Adrenal gland (tissue), 7 donors: ENCODE data around the genes VSTM1, LILRB3, LAIR2 and FCAR.

- PRO-cap, 3 experiments = no peak in any of the 3 experiments
- RAMPAGE, long total RNA, 4 experiments = no peak in any of the 4 experiments
- RRBS = no CpG with 5 or more reads among the region's 28 CpGs
These were observed 592 bp upstream of the ZNF813 start for GRCh38 chr19:53466812-53467469.

GRCh38 chr19:53479091-53479757 lies 11.7 kb downstream of the ZNF813 start:
- PRO-cap, 3 experiments = no peak in any of the 3 experiments
- RAMPAGE, long total RNA, 4 experiments = no peak in any of the 4 experiments
- RRBS = no CpG with 5 or more reads among the region's 12 CpGs

- PRO-cap, 3 experiments = peak in 3 of 3 experiments; most common plus-strand start chr19:53520949 (in 1); most common minus-strand start chr19:53520668 (in 3)
- RAMPAGE, long total RNA, 4 experiments = start-site peak on the plus strand in 2 of 4 experiments, at chr19:53520934-53521212 at its widest, 16 to 18 reads per replicate
- RRBS = 3% methylated on average over 7 of the region's 74 CpGs
These were observed 17.2 kb upstream of the ZNF331 start for GRCh38 chr19:53520296-53521667.

- PRO-cap, 3 experiments = no peak in any of the 3 experiments
- RAMPAGE, long total RNA, 4 experiments = no peak in any of the 4 experiments
- RRBS = 33% methylated on average over 2 of the region's 10 CpGs
These were observed 860 bp upstream of the ZNF331 start for GRCh38 chr19:53537079-53537491.

DNA sequence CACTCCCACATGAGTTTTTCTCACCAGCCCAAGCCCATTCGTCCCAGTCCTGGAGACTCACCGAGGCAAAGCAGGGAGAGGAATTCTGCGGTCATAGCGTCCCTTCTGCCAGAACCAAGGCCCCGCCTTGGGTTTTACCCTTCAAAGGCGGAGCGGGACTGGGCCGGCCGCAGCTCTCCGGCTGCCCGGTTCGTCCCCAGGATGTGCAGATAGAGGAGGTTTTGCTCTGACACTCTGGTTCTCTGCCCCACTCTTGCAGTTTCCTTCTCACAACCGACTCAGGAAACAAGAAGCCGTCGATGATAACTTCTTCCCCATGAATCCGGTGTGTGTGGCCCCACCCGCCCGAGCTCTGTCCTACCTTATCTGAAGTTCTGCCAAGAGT lies at the start of gene VSTM1:
TSS of gene VSTM1 (minus strand) at position 215 of the 385 bp plus-strand sequence.
- PRO-cap, 3 experiments = no peak in any of the 3 experiments
- RAMPAGE, long total RNA, 4 experiments = no peak in any of the 4 experiments
- RRBS = 78% methylated on average over 3 of the region's 18 CpGs

- PRO-cap, 3 experiments = no peak in any of the 3 experiments
- RAMPAGE, long total RNA, 4 experiments = no peak in any of the 4 experiments
- RRBS = 68% methylated on average over 10 of the region's 21 CpGs
These were observed 1.0 kb upstream of the TMC4 start for GRCh38 chr19:54173930-54174436.

DNA sequence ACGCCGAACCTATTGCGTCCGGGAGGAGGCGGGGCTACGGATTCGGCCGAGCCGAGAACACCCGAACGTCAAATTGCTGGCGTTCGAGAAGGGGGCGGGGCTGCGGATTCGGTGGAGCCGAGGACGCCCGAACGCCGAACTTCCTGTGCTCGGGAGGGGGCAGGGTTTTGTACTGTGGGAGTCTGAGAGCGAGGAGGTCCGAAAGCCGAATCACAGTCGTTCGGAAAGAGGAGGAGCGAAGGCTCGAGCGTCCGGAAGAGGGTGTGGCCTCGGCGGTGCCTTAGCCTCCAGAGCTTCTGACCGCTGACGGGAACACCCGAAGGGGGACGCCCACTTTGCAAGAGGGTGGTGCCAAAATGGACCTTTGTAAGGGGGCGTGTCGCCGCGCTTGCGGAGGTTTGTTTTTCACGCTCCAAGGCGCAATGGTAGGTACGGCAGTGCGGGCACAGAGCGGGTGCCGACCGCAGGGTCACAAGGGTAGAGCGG lies 452 bp upstream of the TSEN34 start:
- PRO-cap, 3 experiments = peak in 3 of 3 experiments; most common plus-strand start position 86 of the sequence (in 1); most common minus-strand start position 212 of the sequence (in 1)
- RAMPAGE, long total RNA, 4 experiments = no peak in any of the 4 experiments
- RRBS = 8% methylated on average over 4 of the region's 50 CpGs

- PRO-cap, 3 experiments = no peak in any of the 3 experiments
- RAMPAGE, long total RNA, 4 experiments = no peak in any of the 4 experiments
- RRBS = no CpG with 5 or more reads among the region's 39 CpGs
These were observed 6.5 kb downstream of the RPS9 start for GRCh38 chr19:54206887-54207914.

DNA sequence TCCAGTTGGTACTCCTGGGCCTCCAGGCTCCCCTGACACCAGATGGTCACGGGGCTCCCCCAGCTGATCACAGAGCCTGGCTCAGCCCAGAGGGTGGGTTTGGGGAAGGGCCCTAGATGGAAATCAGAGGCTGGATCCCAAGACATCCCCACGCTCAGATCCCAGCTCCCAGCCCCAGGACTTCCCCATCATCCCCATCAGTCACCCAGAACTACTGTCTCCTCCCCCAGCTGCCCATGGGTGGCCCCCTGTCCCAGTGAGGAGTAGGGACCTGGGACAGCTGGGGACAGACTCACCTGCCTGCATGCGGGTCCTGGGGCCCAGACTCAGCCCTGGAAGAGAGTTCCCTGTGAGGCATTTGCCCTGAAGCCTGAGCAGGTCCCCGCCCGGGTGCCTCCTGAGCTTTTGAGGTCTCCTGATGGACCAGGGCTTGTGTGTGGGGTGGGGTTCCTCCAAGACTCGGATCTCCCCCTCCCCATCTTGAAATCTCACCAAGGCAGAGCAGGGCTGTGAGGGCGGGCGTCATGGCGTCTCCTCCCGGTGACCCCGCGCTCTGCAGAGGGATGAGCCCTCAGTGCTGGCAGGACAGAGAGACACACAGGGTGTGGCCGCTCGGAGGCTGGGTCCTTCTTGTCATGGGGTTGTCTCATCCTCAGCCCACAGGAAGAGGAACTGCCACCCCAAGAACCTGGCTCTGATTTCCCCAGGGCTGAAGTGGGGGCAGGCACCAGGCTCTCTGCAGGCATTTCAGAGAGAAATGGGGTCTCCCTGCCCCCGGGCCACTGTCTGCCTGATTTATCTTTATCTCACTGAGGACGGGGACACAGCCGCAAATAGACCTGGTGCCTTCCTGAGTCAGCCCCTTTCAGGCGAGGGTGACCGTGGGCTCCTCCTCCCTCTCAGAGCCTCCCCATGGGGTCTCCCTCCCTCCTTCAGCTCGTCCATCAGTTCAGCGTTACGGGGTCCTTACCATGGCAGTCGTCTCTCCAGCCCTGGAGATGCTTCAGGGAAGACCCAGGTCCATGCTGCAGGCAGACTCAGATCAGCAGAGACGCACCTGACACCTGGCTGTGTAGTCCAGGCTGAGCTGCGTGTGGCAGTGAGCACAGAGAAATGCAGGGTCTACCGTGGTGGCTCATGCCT lies at the start of gene LILRB3:
TSS of gene LILRB3 (minus strand) at position 557 of the 1,143 bp plus-strand sequence.
- PRO-cap, 3 experiments = peak in 3 of 3 experiments; most common plus-strand start position 801 of the sequence (in 1); most common minus-strand start position 555 of the sequence (in 1)
- RAMPAGE, long total RNA, 4 experiments = start-site peak on the minus strand in 4 of 4 experiments, centred at positions 573 to 597 of the sequence, 32 to 441 reads per replicate
- RRBS = no CpG with 5 or more reads among the region's 26 CpGs

GRCh38 chr19:54285243-54286043 lies 4.5 kb upstream of the LILRB2 start:
- PRO-cap, 3 experiments = no peak in any of the 3 experiments
- RAMPAGE, long total RNA, 4 experiments = no peak in any of the 4 experiments
- RRBS = no CpG with 5 or more reads among the region's 13 CpGs

DNA sequence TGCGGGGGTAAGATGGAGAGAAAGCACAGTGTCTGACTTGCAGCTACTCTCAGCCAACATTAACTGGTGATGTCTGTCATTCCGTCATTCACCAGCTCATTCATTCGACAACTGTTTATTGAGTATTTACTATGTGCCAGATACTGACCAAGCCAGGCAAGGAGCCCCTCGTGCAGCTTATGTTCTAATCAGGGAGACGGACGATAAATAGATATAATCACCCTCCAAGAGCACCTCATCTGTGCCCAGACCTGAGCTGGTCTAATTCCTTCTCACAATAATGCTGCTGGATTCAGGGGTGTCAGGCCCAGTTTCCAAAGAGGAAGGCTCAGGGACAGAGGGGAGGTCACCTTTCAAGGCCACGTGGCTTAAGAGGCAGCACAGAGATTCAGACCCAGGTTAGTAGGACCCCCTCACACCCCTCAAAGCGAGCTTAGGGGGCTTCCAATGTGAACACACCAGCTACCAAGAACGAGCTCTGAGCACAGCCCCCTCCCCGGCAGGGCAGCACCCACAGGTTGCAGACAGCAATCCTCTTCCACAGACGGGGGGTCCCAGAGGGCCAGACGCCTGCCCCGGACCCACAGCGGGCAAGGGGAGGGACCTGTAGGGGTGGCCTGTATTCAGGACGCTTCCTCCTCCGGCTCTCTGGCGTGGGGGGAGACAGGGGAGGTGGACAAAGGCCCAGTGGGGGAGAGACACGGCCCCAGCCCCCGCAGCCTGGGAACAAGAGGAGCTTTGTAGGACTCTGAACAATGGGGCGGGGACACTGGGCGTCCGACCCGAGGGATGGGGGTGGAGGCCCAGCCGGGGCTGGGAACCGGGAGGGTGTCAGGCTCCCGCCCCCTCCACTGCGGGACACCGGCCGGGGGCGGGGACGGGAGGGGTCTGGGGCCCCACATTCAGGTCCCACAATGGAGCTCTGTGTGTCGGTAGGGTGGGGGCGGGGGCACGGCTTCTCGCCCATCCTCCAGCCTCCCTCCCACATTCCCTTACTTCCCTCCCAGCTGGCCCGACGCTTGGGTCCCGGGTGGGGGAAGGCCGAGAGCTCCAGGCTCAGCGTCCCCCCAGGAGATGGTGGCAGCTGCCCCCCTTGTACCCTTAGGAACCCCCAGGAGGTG lies 4.8 kb downstream of the TTYH1 start:
- PRO-cap, 3 experiments = peak in 1 of 3 experiments; most common minus-strand start position 650 of the sequence (in 1)
- RAMPAGE, long total RNA, 4 experiments = no peak in any of the 4 experiments
- RRBS = 19% methylated on average over 11 of the region's 40 CpGs

DNA sequence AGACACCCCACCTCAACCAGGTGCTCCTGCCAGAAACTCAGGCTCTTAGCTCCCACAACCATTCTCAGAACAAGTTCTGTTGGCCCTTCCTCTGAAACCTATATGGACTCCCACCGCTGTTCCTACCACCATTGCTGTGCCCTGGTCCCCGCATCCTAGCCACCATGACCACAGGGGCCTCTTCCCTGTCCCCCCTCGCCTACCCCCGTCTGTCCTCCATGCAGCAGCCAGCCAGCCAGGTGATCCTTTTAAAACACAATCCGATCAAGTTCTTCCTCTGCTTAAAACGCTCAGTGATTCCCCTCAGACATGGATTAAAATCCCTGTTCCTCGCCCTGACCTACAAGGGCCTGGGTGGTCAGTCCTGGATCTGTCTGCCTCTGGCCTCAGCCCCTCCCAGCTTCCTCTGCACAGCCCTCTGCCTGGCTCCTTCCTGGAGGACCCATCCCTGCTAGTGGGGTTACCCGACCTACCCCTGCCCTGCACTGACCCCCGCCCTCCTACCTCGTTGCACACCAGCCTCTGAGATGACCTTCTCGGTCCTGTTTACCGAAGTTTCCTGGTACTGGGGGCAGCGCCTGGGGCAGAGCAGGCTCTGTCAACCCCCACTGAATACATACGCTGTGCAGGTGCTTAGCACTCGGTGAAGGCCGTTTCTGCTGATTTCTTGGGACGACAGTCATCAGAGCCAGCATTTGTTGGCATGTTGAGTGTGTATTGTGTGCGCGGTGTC lies 14.8 kb upstream of the LENG8 start:
- PRO-cap, 3 experiments = peak in 1 of 3 experiments; most common minus-strand start position 246 of the sequence (in 1)
- RAMPAGE, long total RNA, 4 experiments = no peak in any of the 4 experiments
- RRBS = no CpG with 5 or more reads among the region's 19 CpGs

DNA sequence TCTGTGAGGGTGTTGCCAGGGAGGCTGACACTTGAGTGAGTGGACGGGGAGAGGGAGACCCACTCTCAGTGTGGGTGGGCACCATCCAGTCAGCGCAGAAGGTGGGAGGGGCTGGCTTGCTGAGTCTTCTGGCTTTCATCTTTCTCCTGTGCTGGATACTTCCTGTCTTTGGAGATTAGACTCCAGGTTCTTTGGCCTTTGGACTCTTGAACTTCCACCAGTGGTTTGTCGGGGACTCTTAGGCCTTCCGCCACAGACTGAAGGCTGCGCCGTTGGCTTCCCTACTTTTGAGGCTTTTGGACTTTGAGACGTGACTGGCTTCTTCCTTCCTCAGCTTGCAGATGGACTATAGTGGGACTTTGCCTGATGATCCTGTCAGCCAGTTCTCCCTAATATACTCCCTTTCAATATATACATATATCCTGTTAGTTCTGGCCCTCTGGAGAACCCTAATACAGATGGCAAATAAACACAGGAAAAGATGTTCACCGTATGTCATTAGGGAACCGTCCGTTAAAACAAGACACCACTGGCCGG lies 4.2 kb upstream of the LENG8 start:
- PRO-cap, 3 experiments = no peak in any of the 3 experiments
- RAMPAGE, long total RNA, 4 experiments = no peak in any of the 4 experiments
- RRBS = no CpG with 5 or more reads among the region's 11 CpGs

- PRO-cap, 3 experiments = no peak in any of the 3 experiments
- RAMPAGE, long total RNA, 4 experiments = no peak in any of the 4 experiments
- RRBS = no CpG with 5 or more reads among the region's 7 CpGs
These were observed at the start of gene LAIR2 for GRCh38 chr19:54502755-54503189. Gene LAIR2 (plus strand): TSS chr19:54502831.

DNA sequence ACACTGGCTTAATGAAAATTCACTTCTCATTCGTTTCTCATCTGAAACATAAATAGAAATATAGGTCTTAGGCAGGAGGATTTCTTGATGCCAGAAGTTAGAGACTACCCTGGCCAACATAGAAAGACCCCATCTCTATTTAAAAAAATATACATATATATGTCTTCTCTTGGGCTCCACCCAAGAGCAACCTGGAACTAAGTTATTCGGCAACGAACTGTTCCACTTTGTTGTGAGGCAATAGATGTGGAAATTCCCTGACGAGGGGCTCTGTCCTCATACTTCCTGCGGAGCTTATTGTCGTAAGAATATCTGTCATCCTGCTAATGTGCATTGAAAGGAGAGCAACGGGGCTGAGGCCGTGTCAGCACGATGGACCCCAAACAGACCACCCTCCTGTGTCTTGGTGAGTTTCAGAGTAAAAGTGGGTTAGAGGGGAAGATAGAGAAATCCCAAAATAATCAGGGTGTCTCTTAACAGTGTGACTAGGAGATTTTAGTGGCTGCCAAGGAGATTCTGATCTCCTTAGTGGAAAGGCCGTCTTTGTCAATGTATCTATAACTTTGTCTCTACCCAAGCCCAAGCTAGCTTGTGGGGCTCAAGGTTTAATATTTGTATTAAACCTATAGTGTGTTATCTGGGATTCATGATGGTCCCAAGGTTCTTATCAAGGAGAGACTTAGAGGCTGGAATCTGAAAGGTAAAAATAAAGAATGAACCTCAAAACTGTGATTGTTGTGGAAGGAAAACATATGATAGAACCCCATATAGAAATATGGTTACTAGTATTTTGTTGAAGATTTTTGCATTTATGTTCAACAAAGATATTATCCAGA lies at the start of gene FCAR:
TSS of gene FCAR (plus strand) at position 318 of the 836 bp plus-strand sequence.
- PRO-cap, 3 experiments = peak in 2 of 3 experiments; most common plus-strand start position 333 of the sequence (in 2)
- RAMPAGE, long total RNA, 4 experiments = start-site peak on the plus strand in 1 of 4 experiments, centred at position 326 of the sequence, 40 reads per replicate
- RRBS = no CpG with 5 or more reads among the region's 10 CpGs

DNA sequence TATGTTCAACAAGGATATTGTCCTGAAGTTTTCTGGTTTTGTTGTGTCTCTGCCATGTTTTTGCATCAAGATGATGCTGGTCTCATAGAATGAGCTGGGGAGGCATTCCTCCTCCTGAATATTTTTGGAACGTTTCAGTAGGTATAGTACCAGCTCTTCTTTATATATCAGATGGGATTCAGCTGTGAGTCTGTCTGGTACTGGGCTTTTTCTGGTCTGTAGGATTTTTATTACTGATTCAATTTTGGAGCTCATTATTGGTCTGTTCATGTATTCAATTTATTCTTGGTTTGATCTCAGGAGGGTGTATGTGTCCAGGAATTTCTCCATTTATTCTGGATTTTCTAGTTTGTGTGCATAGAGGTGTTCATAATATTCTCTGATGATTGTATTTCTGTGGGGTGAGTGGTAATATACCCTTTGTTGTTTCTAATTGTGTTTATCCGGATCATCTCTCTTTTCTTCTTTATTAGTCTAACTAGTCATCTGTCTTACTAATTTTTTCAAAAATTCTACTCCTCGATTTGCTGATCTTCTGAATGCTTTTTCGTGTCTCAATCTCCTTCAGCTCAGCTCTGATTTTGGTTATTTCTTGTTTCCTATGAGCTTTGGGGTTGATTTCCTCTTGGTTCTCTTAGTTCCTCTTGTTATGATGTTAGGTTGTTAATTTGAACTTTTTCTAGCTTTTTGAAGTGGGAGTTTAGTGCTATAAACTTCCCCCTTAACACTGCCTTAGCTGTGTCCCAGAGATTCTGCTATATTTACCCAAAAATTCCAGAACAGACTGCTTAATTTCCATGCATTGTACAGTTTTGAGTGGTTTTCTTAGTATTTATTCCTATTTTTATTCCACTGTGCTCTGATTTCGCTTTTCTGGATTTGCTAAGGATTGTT lies 3.2 kb downstream of the FCAR start:
- PRO-cap, 3 experiments = no peak in any of the 3 experiments
- RAMPAGE, long total RNA, 4 experiments = no peak in any of the 4 experiments
- RRBS = no CpG with 5 or more reads among the region's 5 CpGs

GRCh38 chr19:54969934-54970415 lies 3.8 kb downstream of the NLRP2 start:
- PRO-cap, 3 experiments = no peak in any of the 3 experiments
- RAMPAGE, long total RNA, 4 experiments = no peak in any of the 4 experiments
- RRBS = no CpG with 5 or more reads among the region's 13 CpGs

DNA sequence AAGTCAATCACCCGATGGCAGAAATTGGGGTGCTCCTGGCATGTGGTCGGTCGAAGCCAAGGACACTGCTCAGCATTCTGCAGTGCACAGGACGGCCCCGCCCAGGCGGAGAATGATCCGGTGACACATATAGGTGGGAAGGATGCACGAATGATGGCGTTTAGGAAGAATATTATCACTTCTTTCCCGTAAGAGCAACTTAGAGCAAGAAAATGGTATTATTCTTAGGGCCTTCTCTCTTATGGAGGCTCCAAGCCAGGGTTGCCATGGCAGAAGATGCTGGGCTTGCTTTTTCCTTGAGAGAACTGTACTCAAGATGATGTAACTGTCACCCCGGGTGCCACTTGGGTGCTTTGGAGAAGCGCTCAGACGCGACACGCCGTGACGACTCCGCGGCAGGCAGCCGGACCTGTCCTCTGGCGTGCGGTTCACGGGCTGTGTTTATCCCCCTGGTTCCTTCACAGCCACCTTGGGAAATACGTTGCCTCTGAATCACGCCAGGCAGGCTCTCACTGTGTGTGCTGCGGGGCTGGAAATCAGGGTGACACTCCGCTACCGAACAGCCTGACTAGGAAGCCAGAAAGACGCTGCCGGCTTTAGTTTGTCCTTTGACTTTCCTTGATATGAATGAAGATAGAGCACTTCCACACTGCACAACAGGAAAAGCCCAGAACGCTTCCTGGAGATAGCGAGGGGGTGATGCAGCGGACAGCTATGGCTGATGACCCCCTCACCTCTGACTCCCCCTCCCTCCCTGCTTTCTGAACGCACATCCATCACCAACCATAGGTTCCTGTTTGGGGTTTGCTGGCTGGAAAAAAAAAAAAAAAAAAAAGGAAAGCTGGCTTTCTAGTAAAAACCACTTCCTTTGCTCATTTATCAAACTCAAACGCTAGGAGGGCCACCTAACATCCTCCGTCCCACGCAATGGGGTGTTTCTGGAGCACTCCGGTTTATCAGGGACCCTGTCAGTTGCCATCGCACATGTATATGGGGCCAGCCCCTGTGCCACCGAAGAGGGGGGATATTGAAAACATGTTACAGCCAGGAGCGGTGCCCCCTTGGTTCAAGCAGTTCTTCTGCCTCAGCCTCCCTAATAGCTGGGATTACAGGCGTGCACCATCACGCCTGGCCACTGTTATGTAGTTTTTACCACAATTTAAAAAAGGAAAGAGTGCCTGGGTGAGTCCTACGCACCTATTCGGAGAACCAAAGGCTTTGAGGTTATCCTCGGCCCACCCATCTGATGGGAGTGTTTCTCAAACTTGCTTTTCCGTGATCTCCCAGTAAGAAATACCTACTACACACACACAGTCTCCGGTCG lies 3.7 kb upstream of the GP6 start:
- PRO-cap, 3 experiments = no peak in any of the 3 experiments
- RAMPAGE, long total RNA, 4 experiments = no peak in any of the 4 experiments
- RRBS = 74% methylated on average over 10 of the region's 49 CpGs

- PRO-cap, 3 experiments = no peak in any of the 3 experiments
- RAMPAGE, long total RNA, 4 experiments = no peak in any of the 4 experiments
- RRBS = 99% methylated on average over 4 of the region's 35 CpGs
These were observed 10.3 kb upstream of the GP6 start for GRCh38 chr19:55048120-55049036.

DNA sequence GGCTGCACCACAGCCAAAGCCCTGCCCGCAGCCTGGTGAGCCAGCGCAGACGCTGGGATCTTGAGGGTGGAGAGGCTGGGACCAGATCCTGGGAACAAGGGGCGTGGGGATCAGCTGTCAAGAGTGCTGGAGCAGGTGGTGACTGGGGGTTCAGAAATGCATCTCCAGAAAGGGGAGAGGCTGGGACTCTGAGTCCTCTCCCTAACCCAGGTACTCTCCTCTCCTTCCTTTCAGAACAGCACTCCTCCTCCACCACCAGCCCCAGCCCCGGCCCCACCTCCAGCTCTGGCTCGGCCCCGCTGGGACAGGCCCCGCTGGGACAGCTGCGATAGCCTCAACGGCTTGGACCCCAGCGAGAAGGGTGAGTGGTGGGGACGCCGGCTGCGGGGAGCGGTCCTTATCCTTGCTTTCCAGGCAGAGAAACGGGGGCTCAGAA lies 10.5 kb downstream of the EPS8L1 start:
- PRO-cap, 3 experiments = no peak in any of the 3 experiments
- RAMPAGE, long total RNA, 4 experiments = no peak in any of the 4 experiments
- RRBS = 22% methylated on average over 3 of the region's 16 CpGs